Esophagus squamous epithelium (tissue), 4 donors: ENCODE results near the gene AKAP13.

- PRO-cap, result no peak
- RAMPAGE, long total RNA, 4 experiments, result no peak in any of the 4 experiments
Observed at GRCh38 chr15:82949789-82950595, 2.5 kb downstream of the HOMER2 start.

DNA sequence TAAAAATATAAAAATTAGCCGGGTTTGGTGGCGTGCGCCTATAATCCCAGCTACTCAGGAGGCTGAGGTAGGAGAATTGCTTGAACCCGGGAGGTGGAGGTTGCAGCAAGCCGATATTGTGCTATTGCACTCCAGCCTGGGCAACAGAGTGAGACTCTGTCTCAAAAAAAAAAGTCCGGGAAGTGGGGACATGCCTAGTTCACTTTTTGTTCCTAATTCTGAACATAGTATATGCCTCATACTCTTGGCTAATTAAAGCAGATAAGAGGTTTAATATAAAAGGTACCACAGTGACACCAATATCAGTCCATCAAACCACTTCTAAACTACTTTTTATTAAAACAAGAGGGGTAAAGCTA is 10.0 kb upstream of the HOMER2 start:
- PRO-cap, result no peak
- RAMPAGE, long total RNA, 4 experiments, result no peak in any of the 4 experiments

DNA sequence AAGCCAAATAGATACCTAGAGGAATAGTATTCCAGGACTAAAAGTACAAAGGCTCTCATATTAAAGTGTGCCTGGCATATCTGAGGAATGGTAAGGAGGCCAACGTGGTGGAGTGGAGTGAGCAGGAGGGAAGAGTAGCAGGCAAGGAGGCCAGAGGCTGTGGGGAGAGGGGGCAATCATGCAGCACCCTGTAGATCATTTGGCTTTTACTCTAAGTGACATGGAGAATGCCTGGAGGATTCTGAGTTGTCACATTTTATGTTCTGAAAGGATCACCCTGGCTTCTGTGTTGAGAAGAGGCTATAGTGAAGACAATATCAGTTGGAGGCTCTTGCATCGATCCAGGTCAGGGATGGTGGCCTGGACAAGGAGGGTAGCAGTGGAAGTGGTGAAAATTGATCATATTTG is 23.8 kb downstream of the BTBD1 start:
- PRO-cap, result no peak
- RAMPAGE, long total RNA, 4 experiments, result no peak in any of the 4 experiments

- PRO-cap, result no peak
- RAMPAGE, long total RNA, 4 experiments, result no peak in any of the 4 experiments
Observed at GRCh38 chr15:83063034-83063639, 3.9 kb downstream of the BTBD1 start.

DNA sequence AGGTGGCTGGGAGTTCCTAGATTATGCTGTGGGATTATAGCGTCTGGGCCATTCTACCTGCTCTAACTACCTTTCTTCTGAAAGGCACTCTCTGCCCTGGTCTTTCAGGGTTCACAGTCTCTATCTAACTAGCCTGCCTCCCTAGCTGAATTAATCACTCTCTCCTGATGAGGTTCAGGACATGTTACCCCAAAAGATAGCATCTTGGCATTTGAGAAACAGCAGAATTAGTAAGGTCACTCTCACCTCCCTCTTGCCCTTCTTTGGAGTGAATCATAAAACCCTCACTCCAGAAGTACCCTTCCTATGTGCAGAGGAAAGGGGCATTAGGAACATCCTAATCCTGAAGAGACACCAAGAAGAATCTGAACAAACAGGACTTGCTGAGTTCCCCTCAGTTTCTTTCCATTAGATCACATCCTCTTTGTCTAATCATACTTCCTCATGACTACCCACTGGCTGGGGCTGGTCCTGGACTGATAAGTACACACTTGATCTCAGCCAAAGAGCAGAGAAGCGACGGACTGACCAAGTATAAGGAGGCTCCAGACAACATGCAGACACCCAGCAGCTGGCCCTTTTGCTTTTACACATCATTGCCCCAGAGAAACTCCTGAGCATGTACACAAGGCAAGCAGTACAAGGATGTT is 15.2 kb upstream of the TM6SF1 start:
- PRO-cap, result unidirectional peak, plus-strand start at position 511 of the sequence
- RAMPAGE, long total RNA, 4 experiments, result no peak in any of the 4 experiments

DNA sequence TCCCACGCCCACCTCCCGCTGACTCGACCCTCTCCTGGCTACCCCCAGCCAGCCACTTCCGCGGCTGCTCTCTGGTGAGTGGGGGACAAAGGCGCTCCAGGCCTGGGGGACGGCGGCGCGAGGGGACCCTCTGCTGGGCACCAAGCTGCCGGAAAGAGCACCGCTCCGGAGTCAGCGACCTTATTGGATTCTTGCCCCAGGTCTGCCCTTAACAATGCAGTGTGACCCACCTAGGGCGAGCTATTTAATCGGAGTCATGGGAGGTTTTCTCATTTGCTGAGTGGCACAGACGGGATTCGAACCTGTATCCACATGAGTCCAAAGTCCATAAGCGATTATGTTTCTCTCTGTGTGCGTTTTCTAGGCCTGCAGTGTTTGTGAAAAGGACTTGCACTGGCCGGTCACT is 588 bp upstream of the HDGFL3 start:
- PRO-cap, result no peak
- RAMPAGE, long total RNA, 4 experiments, result no peak in any of the 4 experiments

DNA sequence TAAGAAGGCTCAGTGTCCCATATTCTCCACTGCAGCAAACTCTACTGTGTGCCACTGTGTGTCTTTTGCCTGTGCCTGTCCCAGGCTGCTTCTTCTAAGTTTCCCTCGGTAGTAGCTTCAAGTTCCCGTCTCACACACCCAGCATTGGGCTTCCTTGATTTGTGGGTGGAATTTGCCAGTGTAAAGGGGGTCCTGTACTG is 48.9 kb upstream of the ADAMTSL3 start:
- PRO-cap, result unidirectional peak, minus-strand start at position 96 of the sequence
- RAMPAGE, long total RNA, 4 experiments, result no peak in any of the 4 experiments

GRCh38 chr15:84144852-84145279 is 90.7 kb upstream of the GOLGA6L4 start:
- PRO-cap, result no peak
- RAMPAGE, long total RNA, 4 experiments, result no peak in any of the 4 experiments

DNA sequence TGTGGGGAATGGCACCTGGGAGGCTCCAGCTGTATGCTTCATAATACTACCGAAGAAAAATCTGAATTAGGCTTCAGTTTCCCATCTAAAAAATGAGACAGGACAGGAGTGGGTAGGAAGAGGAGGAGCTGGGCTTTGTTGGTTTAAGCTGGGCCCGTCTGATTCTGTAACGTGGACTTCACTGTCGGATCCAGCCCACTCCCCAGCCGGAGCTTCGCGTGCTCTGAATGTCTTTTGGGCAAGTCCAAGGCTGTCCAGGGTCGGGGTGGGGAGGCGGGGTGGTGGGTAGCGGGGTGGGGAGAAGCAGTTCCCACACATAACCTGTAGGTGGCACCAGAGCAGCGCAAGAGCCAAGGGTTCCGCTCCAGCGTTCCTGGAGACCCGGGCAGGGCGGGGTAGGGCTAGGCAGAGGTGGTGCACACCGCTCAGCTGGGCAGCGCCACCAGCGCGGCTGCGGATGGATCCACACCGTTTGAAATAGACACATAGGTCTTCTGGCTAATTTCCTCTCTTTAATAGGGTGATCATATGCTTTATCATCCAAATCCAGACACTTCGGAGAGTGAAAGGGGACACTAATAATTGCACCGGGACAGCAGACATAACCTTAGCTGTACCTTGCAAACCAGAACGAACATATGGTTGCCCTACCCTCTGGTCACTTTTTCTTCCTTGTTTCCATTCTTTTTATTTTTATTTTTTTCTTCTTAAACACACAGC is 12.8 kb upstream of the ZSCAN2 start:
- PRO-cap, result no peak
- RAMPAGE, long total RNA, 4 experiments, result no peak in any of the 4 experiments

DNA sequence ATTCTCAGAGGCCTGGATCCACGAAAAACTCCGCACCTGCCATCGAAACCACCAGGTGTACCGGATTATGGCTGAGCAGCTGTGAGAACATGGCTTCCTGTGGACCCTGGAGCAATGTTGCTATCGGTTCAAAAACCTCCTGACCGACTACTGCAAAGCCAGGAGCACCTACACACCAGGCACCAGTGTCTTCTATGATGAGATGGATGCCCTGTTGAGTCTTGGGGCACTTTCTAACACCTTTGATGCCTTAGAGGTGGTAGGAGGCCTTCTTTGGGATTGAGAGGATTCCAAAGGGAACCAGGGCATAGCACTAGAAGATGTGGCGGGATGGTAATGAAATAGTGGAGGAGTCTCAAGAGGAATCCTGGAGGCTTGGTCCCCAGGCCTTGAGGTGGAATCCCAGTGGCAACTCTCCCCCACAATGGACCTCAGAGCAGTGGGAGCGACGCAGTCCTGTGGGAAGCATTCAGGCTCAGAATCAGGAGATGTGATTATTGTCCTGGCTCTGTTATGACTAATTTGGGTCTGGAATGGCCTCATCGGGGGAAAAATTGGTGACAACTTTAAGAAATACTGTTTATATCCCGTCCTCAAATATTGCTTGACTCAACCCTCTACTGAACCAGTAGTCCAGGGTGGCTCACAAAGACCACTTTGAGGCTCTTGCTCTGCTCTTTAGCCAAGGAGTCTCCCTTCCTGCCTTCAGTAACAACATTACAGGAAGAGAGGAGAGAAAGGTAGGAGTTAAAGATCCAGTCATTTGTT is 14.1 kb downstream of the WDR73 start:
- PRO-cap, result no peak
- RAMPAGE, long total RNA, 4 experiments, result no peak in any of the 4 experiments

- PRO-cap, result no peak
- RAMPAGE, long total RNA, 4 experiments, result no peak in any of the 4 experiments
Observed at GRCh38 chr15:84749155-84749954, 963 bp downstream of the ZNF592 start.

- PRO-cap, result no peak
- RAMPAGE, long total RNA, 4 experiments, result no peak in any of the 4 experiments
Observed at GRCh38 chr15:84856699-84857572, 27.5 kb upstream of the SLC28A1 start.

GRCh38 chr15:84980129-84980762 is 1.4 kb upstream of the PDE8A start:
- PRO-cap, result bidirectional peak, plus-strand start at chr15:84980719, minus-strand start at chr15:84980380
- RAMPAGE, long total RNA, 4 experiments, result start-site peak on the plus strand in 2 of 4 experiments, at chr15:84980438-84980529 at its widest, 31 to 36 reads per replicate

DNA sequence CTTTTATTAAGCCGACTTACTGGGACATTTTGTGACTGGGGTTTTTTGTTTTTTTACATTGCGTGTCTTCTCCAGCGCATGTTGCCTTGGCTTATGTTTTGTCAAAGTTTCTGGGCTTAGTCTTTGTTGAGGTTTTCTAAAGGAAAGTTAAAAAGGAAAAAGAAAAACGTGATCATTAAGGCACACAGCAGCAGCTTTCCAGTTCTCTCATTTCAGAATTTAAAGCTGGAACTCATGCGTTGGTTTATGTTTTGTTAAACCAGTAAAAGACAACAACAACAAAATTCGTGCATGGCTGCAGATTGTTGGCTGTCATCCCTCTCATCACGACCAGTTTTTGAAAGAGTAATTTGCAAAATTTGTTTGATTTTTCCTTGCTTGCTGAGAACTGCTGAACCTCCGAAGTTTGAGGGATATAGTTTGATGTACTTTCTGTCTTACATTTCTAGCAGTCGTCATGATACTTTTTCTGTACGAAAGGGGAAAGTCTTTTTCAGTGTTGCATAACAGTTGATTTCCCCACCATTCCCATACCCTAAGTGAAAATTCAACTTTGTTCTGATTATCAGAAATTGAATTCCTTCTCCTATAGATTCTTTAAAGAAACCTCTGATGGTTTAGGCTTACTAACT is 1.5 kb downstream of the PDE8A start:
- PRO-cap, result no peak
- RAMPAGE, long total RNA, 4 experiments, result no peak in any of the 4 experiments

GRCh38 chr15:85005540-85006215 is 24.0 kb downstream of the PDE8A start:
- PRO-cap, result no peak
- RAMPAGE, long total RNA, 4 experiments, result no peak in any of the 4 experiments

GRCh38 chr15:85023376-85024395 is 42.0 kb downstream of the PDE8A start:
- PRO-cap, result no peak
- RAMPAGE, long total RNA, 4 experiments, result no peak in any of the 4 experiments

DNA sequence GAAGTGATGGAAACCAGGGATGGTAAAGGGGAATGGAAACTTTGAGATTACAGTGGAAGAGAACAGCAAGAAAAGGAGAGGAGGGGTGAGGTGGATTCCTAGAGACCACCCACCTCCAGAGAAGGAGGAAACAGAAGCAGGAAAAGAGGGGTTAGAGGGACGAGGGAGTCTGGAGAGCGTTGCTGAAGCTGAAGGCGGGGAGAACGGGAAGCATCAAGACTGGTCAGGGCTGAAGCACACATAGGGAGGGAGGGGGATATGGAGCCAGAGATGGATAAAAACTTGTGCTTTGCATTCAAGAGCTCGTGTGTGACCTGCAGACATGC is 120.4 kb downstream of the PDE8A start:
- PRO-cap, result no peak
- RAMPAGE, long total RNA, 4 experiments, result no peak in any of the 4 experiments

GRCh38 chr15:85234452-85235105 is 145.8 kb upstream of the AKAP13 start:
- PRO-cap, result unidirectional peak, minus-strand start at chr15:85234683
- RAMPAGE, long total RNA, 4 experiments, result no peak in any of the 4 experiments

DNA sequence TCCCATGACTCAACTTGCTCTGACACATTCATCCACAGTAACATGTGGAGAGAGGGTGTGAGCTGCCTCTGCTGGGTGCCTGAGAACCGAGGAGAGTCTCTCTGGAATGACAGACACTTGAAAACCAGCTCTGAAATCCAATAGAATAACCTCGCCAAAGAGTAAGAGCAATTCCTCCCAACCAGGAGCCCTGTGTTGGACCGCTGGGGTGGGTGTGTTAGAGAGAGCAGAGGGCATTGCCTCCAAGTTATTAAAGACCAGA is 35.8 kb upstream of the AKAP13 start:
- PRO-cap, result no peak
- RAMPAGE, long total RNA, 4 experiments, result no peak in any of the 4 experiments

DNA sequence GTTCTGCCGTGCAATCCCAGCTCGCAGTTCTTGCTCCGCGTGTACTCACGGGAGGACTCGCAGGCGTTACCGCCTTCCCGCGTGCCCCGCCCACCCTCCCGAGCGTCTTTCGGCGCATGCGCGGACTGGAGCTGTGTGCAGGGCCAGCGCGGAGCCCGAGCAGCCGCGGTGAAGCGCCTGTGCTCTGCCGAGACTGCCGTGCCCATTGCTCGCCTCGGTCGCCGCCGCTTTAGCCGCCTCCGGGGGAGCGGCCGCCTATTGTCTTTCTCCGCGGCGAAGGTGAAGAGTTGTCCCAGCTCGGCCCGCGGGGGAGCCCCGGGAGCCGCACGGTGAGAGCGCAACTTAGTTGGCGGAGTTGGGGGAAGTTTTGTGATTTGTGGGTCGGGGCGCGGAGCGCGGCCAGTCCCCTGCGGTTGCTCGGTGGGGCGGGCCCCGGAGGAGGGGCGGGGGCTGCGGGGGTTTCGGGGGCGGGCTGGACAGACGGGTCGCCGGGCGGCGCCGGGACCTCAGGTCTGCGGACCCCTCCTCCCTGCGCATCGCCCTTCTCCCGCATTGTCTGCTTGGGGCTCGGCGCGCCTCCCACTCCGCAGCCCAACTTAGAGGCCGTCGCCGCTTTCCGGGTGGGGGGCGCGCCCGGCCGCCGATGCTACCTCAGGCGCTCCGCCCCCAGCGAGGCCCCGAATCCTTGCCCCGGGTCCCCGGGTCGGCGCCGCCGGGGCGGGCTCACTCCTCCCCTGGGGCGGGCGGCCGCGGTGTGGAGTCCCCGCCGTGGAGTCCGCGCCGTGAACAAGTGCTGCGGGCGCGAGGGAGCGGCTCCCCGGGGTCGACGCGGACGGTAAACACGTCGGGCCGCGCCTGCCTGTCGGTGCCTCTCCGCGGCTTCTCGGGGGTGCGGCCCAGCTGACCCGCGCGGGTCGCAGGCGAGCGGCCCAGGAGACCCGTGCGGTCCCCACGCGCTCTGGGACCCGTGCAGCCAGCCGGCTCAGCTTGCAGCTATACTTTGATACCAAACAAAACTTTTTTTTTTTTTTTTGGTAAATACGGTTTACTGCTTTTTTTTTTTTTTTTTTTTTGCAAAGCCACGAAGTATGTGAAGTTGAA is at the start of gene AKAP13:
AKAP13 (plus strand) TSS at position 134 of the 1,101 bp plus-strand sequence.
- PRO-cap, result bidirectional peak, plus-strand start at position 136 of the sequence, minus-strand start outside the sequence; bidirectional peak, plus-strand start at position 479 of the sequence, minus-strand start at position 438 of the sequence; bidirectional peak, plus-strand start at position 769 of the sequence, minus-strand start at position 558 of the sequence; bidirectional peak, plus-strand start at position 899 of the sequence, minus-strand start at position 837 of the sequence; unidirectional peak, minus-strand start at position 975 of the sequence
- RAMPAGE, long total RNA, 4 experiments, result start-site peak on the plus strand in 4 of 4 experiments, centred at positions 143 to 159 of the sequence, 21 to 1,380 reads per replicate